Vagina (tissue), 1 donor: ENCODE data around the genes PHOX2B and NFXL1.

- PRO-cap: no peak
- RAMPAGE, long total RNA: no peak
These were observed 59.8 kb downstream of the NSUN7 start for GRCh38 chr4:40809616-40809982.

DNA sequence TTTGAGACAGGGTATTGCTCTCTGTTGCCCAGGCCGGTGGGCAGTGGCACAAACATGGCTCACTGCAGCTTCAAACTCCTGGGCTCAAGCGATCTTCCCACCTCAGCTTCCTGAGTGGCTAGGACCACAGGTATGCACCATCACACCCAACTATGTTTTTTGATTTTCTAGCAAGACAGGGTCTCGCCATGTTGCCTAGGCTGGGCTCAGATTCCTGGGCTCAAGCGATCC lies 213.4 kb downstream of the NSUN7 start:
- PRO-cap: no peak
- RAMPAGE, long total RNA: start-site peak on the minus strand centred at position 104 of the sequence, 101 bp wide, 16 reads

- PRO-cap: no peak
- RAMPAGE, long total RNA: start-site peak on the minus strand at chr4:40996980-40997104, 10 reads; start-site peak on the minus strand at chr4:40997214-40997244, 6 reads; start-site peak on the minus strand at chr4:40997300-40997344, 5 reads
These were observed 217.2 kb downstream of the APBB2 start for GRCh38 chr4:40996969-40997614.

DNA sequence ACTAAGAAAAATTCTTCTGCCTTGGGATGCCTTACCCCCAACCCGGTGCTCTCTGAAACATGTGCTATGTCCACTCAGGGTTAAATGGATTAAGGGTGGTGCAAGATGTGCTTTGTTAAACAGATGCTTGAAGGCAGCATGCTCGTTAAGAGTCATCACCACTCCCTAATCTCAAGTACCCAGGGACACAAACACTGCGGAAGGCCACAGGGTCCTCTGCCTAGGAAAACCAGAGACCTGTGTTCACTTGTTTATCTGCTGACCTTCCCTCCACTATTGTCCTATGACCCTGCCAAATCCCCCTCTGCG lies 164.6 kb downstream of the APBB2 start:
- PRO-cap: no peak
- RAMPAGE, long total RNA: no peak

DNA sequence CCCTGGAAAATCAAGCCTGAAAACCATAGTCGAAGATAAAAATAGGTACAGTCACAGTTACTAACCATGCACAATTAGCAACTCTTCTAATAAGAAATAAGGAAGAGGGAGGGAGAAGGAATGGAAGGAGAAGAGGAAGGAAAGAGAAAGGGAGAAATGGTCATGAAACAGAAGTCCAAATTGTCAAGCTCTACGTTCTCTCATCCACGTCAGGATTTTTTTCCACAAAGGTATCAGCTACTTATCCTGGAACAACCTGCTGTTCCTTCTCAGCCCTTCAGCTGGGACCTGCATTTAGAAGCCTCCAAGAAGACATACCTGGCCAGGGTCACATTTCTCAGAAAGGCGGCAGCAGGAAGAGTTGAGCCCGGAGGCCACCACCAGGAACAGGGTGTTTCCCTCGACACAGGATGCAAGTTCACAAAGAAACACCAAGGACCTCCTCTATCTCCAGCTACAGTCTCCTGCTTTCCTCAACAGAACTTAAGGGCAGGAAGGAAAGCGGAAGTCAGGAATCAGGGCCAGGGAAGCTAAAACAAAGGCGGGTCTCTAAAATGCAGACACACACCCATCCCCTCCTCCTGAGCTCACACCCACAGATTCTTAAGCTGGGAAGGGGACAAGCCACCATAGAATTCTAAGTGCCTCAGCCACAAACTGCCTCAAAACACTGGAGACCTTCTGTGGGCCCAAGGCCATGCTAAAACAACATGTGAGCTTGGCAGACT lies 163.6 kb downstream of the APBB2 start:
- PRO-cap: no peak
- RAMPAGE, long total RNA: no peak

DNA sequence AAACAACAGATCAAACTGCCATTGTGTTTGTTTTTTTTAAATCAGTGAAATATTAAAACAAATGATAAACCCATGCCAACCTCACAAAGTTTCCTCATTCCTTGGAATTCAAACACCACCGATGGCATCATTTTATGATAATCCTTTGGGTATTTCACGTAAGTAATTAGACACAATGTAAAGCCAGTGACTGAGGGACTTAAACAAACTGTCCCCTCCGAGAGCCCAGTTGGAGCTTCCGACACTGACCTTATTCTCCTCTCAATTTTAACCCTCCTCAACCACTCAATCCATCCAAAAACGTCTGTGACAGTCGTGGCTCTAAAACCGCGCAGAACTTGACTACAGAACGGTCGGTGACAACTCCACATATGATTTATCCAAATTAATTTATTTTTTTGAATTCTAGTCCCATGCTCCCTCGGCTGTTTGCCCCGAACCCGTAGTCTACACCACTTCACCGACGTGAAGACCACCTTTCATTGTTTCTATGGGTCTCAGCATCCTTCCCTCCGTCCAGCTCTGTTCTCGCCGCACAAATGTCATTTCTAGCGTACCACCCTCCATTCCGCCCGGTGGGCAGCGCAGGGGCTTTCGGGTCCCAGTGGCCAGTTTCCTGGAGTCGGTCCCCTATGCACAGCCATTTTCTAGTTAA lies 1.1 kb downstream of the APBB2 start:
- PRO-cap: no peak
- RAMPAGE, long total RNA: no peak

DNA sequence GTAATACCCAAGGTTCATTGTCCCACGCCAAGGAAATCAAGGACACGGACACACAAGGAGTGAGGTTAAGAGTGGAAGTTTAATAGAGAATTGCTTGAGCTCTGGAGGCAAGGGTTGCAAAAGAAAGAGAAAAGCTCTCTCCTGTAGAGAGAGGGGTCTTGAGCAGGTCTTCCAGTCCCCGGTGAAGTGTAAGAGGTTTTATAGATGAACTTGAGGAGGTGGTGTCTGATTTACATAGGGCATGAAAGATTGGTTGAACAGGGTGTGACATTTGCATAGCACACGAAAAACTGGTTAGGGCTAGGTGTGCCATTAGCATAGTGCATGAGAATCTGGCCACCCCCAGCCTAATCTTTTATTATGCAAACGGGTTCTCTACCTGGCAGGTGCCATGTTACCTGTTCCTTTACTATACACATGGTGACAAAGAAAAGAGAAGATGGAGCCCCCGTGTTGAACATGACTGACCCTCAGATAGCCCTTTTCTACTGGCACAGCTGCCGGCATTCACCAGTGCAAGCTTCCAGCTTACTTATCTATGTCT lies 71.0 kb downstream of the UCHL1 start:
- PRO-cap: no peak
- RAMPAGE, long total RNA: no peak

GRCh38 chr4:41361176-41361352 lies 104.3 kb downstream of the UCHL1 start:
- PRO-cap: unidirectional peak, minus-strand start at chr4:41361230
- RAMPAGE, long total RNA: no peak

DNA sequence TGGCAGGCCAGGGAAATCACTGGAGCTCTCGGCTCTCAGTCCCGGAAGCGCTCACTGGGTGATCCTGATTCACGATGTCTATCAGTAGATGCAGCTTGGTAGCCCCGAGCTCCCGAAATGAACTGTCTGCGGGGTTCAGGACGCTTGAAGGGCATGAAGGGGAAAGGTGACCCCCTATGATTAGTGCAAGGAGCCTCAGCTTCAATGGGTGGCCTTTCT lies 104.8 kb downstream of the UCHL1 start:
- PRO-cap: no peak
- RAMPAGE, long total RNA: no peak

GRCh38 chr4:41435617-41436030 lies 102.3 kb upstream of the LIMCH1 start:
- PRO-cap: no peak
- RAMPAGE, long total RNA: no peak

- PRO-cap: no peak
- RAMPAGE, long total RNA: start-site peak on the minus strand at chr4:41748727-41748782, 6 reads
These were observed at the start of gene PHOX2B for GRCh38 chr4:41748591-41749572. PHOX2B (minus strand) TSS chr4:41748725.

GRCh38 chr4:41865104-41865780 lies 70.0 kb upstream of the TMEM33 start:
- PRO-cap: no peak
- RAMPAGE, long total RNA: no peak

DNA sequence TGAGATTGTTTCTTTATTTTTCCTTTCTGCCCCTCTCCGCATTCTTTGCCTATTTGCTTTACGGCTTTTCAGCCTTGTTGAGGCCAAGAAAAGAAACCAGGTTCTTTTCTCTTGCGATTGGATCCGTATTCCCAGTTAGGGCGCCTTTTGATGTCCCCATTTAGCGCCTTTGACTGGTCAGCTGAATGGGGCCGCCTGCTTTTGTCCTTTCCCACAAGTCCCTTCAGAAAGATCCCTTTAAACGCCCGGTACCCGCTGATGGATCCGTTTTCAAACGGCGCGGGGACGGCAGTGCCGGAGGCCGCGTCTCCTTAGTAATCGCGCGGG lies 54.0 kb upstream of the TMEM33 start:
- PRO-cap: no peak
- RAMPAGE, long total RNA: no peak

DNA sequence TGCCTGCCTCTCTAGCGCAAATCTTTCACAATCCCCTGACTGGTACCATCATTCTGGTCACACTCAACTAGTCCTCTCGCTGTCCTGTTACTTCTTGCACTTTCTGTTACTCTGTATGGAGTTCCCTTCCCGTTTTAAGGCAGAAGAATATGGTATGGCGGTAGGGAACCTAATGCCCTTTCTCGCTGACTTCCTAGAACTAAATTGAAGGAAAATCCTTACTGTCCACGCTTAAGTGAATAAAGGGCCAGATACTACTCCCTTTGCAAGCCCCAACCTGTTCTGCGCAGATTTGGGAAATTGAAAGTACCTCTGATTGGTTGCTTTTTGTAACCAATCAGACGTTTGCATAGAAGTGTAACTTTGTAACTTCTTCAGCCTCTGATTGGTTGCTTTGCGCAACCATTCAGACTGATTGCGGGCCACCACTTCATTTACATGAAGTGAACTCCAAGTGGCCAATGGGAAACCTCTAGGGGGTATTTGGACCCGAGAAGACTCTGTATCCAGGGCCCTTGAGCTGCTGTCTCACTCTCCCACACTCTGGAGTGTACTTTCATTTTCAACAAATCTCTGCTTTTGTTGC lies 1.2 kb upstream of the TMEM33 start:
- PRO-cap: no peak
- RAMPAGE, long total RNA: no peak

- PRO-cap: no peak
- RAMPAGE, long total RNA: no peak
These were observed 1.7 kb downstream of the BEND4 start for GRCh38 chr4:42150585-42151262.

DNA sequence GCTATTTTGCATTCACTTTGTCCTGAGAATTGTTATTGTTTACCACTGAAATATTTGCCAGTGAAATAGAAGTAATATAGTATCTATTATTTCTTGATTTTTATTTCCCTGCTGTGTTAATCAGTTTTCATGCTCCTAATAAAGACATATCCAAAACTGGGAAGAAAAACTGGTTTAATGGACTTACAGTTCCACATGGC lies 408.1 kb downstream of the GRXCR1 start:
- PRO-cap: no peak
- RAMPAGE, long total RNA: no peak

DNA sequence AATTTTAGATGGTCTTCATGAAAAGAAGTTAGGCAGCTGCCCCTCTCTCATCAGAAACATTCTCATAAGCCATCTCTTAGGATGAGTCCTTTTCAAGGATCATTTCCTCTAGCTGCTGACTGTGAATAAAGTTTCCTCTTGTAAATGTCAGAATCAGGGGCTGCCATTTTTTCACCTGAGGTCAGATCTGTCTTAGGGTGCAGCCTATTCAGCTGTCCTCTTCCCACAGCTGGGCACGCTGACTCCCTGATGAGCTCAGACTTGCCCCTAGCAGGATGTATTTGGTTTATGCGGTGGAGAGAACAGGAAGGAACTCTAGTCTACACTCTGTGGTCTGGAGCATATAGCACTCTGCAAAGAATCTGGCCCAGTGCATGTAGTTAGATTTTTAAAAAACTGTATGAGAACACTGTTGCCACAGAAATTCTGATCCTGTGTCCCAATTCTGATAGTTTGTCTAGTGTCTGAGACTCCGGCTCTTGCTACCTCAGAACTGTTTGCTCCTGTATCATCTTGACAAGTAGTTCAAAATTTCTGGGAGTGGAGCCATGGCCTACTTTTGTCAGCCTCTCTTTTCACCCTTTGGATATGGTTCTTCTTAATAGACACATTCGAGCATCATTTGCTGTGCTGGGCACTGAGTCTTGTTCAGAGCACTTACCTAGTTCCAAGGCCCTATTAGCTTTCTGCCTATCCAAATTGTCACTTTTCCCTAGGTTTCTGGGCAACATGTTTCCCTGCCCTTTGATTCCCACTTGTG lies 46.7 kb downstream of the ATP10D start:
- PRO-cap: no peak
- RAMPAGE, long total RNA: no peak

- PRO-cap: bidirectional peak, plus-strand start at chr4:47914819, minus-strand start at chr4:47914583
- RAMPAGE, long total RNA: start-site peak on the minus strand at chr4:47914580-47914592, 303 reads
These were observed at the start of gene NFXL1 for GRCh38 chr4:47914419-47914774. NFXL1 (minus strand) TSS chr4:47914583.

- PRO-cap: no peak
- RAMPAGE, long total RNA: no peak
These were observed 40.2 kb downstream of the TXK start for GRCh38 chr4:48093805-48094294.

GRCh38 chr4:48490434-48490633 lies 282 bp downstream of the ZAR1 start:
- PRO-cap: no peak
- RAMPAGE, long total RNA: no peak